SK-MEL-5 (cell line): Measurements from ENCODE around the gene PCNA.

RAMPAGE:
- cytosol, long total RNA, result no peak
- long total RNA, result no peak
- nucleus, long total RNA, result no peak
These were observed 48.7 kb upstream of the SLC23A2 start for GRCh38 chr20:5049981-5050392.

DNA sequence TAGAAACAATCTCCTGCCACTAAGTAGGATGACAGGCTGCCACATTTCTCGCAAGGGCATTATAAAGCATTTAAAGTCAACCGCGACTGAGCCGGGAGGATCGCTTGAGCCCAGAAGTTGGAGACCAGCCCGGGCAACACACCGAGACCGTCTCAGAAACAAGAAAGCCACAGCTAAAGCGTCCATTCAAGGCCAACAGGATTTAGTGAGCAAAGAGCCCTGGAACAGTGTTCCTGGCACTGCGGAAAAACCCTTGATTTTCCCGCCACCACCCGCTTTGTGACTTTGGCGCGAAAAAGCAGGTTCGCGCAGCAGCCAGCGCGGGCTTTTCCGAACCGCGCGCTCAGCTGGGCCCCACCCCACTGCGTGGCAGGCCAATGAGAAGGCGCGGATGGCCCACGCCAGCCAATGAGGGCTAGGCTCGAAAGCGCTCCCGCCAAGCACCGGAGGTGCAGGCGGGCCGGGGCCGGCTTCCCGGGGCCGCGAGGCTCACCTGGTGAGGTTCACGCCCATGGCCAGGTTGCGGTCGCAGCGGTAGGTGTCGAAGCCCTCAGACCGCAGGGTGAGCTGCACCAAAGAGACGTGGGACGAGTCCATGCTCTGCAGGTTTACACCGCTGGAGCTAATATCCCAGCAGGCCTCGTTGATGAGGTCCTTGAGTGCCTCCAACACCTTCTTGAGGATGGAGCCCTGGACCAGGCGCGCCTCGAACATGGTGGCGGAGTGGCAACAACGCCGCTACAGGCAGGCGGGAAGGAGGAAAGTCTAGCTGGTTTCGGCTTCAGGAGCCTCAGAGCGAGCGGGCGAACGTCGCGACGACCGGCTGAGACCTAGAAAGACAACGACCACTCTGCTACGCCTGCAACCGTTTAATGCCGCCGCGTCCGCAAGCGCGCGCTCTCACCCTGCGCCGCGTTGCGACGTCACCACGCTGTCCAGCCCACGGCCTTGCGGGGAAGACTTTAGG lies at the start of gene PCNA:
PCNA (minus strand) TSS at position 874 of the 967 bp plus-strand sequence.
RAMPAGE:
- cytosol, long total RNA, result start-site peak on the minus strand centred at position 877 of the sequence, 92 bp wide, 1,902 and 1,953 reads in 2 replicates
- long total RNA, result start-site peak on the minus strand centred at position 863 of the sequence, 64 bp wide, 381 and 711 reads in 2 replicates
- nucleus, long total RNA, result start-site peak on the minus strand centred at position 878 of the sequence, 79 bp wide, 104 and 105 reads in 2 replicates

DNA sequence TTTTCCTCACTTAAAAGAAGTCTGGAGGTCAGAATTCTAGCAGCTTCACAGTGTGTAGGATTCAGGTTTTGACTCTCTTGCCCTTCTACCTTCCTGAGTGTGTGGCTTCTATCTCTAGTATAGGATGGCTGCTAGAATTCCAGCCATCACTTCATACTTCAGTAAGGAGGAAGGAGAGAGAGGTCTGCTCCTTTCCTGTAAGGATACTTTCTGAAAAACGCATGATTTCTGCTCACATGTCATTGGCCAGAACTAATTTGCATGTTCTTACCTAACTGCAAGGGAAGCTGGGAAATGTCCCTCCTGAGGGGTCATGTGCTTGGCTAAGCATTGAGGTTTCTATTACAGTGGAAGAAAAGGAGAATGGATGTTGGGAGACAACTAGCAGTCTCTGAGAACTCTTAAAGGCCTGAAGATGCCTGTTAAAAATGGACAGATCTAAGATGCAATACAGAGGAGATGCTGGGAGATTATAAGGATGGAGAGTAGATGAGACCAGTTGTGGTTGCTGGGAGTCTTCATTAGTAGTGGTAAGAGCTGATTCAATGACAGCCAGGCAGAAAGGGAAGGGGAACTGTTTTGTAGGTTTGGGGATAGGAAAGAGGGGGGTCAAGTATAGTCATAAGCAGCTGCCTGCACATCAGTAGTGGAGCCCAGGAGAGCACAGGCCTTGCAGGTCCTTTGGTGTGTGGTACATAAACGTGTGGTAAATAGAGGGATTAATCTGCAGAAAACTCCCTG lies 20.2 kb downstream of the CDS2 start:
RAMPAGE:
- cytosol, long total RNA, result no peak
- long total RNA, result no peak
- nucleus, long total RNA, result no peak

RAMPAGE:
- cytosol, long total RNA, result no peak
- long total RNA, result no peak
- nucleus, long total RNA, result no peak
These were observed 23.4 kb downstream of the CDS2 start for GRCh38 chr20:5150140-5150658.

DNA sequence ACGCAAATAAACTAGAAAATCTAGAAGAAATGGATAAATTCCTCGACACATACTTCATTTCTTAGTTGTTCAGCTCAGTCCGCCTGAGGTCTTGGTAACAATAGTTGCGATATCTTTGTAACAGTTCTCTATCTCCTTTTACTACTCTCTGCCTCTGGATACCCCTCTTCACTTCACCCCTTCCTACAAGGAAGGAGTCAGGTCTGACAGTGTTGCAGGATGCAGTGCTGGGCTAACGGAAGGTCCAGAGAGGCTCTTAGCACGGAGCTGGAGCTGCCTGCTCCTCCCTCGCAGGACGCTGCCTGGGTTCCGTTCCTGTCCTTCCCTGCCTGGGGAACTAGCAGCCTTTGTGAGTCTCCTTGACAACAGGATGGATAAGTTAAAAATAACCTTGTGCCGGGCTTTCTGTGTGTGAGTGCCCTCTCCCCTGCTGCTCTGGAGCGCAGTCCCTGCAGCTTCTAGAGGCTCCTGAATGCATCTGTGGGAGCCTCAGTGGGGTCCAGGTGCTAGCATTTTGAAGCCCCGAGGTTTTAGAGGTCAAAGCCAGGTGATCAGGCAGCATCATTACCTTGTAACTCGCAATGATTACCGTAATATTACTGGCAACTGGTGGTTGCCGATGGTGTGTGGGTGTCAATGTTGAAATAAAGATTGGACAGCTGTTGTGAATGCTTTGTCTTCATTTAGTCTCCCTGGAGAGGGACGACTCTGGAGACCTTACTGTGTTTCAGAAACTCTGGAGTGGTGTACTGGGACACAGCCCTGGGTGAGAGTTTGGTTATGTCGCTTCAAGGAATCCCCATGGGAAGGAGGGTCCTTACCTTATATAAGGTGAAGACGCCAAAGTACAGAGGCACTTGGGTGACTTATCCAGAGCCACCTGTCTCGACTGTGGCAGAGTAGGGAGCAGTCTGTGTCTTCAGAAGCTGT lies 44.4 kb downstream of the CDS2 start:
RAMPAGE:
- cytosol, long total RNA, result no peak
- long total RNA, result no peak
- nucleus, long total RNA, result no peak

DNA sequence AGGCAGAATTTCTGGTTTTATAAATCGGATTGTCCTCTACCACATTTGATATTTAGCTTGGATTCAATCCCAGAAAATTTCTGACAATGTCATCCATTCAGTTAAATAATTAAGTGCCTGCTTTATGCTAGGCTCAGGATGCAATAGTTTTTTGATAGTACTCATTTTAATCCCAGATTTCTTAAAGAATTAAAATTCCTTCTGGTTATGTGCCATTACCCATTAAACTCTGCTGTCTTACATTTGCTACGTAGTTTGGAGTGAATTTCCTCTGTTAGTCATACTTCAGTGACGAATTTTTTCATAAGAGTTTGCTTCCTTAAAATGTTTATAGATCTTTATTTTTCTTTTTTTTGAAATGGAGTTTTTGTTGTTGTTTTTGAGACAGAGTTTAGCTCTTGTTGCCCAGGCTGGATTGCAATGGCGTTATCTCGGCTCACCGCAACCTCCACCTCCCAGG lies 2.2 kb upstream of the GPCPD1 start:
RAMPAGE:
- cytosol, long total RNA, result no peak
- long total RNA, result no peak
- nucleus, long total RNA, result no peak

DNA sequence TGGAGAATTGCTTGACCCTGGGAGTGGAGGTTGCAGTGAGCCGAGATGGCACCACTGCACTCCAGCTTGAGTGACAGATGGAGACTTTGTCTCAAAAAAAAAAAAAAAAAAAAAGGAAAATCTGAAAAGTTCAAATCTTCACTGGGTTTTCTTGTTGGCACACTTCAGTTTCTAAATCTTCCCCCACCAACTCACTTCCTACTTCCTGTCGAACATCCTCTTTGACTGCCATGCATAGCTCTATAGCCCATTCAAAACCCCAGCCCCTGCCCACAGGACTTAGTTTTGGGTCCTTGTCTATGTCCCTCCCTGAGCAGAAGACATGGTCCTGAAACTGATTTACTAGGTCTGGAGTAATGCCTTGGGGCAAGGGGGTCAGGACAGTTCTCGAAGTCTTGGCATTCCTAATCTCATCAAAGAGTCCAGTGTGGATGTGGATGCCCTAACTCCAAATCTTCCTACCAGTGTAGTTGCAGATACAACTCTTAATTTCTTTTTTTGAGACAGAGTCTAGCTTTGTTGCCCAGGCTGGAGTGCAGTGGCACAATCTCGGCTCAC lies 42.4 kb upstream of the GPCPD1 start:
RAMPAGE:
- cytosol, long total RNA, result no peak
- long total RNA, result no peak
- nucleus, long total RNA, result no peak

GRCh38 chr20:5737063-5737899 lies 12.9 kb upstream of the SHLD1 start:
RAMPAGE:
- cytosol, long total RNA, result no peak
- long total RNA, result no peak
- nucleus, long total RNA, result no peak

DNA sequence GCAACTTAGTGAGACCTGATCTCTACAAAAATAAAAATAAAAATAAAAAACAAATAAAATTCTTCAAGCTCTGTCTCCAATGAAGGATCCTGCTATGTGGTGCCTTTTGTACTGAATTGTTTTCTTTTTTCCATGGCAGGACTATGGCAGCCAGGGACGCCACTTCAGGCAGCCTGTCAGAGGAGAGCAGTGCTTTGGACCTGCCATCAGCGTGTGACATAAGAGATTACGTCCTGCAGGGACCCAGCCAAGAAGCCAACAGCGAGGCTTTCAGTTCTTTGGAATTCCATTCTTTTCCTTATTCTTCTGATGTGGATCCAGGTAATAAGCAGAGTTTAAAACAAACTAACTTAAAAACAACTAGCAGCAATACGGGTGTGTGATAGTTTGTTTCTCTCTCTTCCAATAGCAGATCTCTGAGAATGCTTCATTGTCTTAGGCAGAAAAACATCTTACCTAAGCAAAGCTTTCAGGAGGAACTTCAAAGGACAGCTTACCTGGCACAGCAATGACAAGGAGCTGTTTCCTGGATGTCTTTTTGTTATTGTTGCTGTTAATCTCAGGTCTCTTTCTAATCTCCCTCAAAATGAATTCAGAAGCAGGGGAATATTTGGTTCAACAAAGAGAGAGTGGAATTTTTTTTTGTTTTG lies 22.6 kb downstream of the SHLD1 start:
RAMPAGE:
- cytosol, long total RNA, result no peak
- long total RNA, result no peak
- nucleus, long total RNA, result no peak

RAMPAGE:
- cytosol, long total RNA, result no peak
- long total RNA, result no peak
- nucleus, long total RNA, result no peak
These were observed 72.9 kb downstream of the SHLD1 start for GRCh38 chr20:5823100-5823572.

DNA sequence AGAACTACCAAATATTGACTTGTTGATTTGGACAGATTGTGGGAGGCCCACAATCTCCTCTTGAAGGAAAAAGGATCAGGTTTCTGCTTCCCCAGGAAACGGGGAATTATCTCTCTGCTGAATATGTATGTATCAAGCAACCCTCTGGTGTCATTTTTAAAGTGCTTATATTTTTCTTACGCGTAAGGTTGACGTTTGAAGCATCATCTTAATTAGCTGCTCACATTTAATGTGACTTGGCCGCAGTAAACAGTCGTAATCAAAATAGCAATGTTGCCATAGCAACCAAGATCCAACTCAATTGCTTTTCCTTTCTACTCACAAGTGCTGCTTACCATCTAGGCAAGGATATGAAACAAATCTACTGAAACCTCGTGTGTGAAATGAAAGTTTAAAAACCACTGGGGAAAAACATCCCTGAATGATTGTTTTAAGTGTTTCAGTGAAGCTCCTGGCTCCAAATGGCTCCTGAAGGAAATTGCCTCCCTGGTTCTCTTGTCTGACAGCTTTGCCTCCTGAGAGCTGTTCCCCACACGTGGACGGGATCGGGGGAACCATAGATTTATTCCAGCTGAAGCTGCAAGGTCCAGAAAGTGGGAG lies 65.0 kb upstream of the CHGB start:
RAMPAGE:
- cytosol, long total RNA, result no peak
- long total RNA, result no peak
- nucleus, long total RNA, result no peak

DNA sequence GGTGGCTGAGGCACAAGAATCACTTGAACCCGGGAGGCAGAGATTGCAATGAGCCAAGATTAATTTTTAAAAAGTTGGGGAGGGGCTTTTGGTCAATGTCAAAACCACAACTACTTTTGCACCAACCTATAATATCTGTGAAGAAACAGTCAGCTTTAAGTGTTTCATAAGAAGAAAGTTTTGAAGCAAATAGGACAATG lies 63.0 kb upstream of the CHGB start:
RAMPAGE:
- cytosol, long total RNA, result no peak
- long total RNA, result no peak
- nucleus, long total RNA, result no peak

RAMPAGE:
- cytosol, long total RNA, result no peak
- long total RNA, result no peak
- nucleus, long total RNA, result no peak
These were observed 48.4 kb upstream of the CHGB start for GRCh38 chr20:5862954-5863255.

RAMPAGE:
- cytosol, long total RNA, result no peak
- long total RNA, result no peak
- nucleus, long total RNA, result no peak
These were observed 23.0 kb downstream of the LRRN4 start for GRCh38 chr20:6030588-6031590.

RAMPAGE:
- cytosol, long total RNA, result no peak
- long total RNA, result no peak
- nucleus, long total RNA, result no peak
These were observed 4.9 kb upstream of the LRRN4 start for GRCh38 chr20:6058401-6059444.

DNA sequence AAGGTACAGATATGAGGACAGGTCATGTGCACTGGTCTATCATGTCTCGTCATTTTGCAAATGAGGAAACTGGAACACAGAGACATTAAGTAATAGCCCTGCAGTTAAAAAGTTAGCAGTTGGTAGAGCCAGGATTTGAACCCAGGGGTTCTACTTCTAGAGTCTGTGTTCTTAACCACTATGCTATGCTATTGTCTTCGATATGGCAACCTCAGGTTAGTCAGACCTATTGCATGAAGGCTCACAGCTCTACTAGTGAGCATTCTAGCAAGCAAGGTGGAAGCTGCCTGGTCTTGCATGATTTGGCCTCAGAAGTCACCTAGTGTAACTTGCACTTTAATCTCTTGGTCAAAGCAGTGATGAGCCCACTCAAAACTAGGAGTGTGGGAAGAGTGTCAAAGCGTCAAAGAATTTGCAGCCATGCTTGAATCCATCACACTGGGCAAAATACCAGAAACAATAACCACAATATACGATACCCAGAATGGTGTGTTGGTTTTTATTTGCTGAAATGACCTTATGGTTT lies 20.5 kb upstream of the BMP2 start:
RAMPAGE:
- cytosol, long total RNA, result no peak
- long total RNA, result no peak
- nucleus, long total RNA, result no peak

DNA sequence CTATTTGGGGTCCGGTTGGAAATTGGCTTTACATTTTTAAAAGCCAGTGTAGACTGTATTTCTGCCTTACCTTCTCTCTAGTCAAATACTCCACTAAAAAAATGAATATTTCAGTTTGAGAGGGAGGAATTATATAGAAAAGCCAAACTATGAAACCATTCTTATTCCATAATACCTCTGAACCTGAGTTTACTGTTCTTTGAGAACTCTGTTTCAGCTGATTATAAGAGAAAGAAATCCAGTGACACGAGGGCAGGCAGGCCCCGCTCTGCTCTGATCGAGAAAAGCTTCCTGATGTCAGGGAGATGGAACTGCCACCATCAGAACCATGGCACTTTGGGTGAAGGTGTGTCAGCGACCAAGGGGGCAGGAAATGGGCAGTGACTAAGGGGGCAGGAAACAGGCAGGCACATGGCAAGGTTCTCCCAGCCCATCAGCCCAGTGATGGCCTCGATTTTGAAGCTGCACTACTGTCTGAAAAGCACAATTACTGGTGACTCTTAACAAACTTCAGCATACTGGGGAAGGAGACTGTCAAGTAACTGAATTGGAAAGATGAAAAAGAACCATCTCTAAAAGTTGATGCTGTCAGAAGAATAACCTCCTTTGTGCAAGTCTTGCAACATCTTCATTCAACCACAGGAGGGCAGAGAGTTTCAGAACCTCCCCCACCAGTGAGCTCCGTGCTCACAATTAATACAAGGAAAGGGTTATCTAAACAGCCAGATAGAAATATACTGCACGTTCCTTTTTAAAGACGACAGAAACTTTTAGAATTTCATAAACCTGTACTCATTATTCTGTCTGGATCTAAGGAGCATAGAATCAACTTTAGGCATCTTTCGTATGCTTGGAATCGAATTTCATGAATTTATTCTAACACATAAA lies 39.2 kb downstream of the TMX4 start:
RAMPAGE:
- cytosol, long total RNA, result no peak
- long total RNA, result no peak
- nucleus, long total RNA, result no peak

RAMPAGE:
- cytosol, long total RNA, result no peak
- long total RNA, result no peak
- nucleus, long total RNA, result no peak
These were observed 19.9 kb downstream of the TMX4 start for GRCh38 chr20:7999497-8000132.

DNA sequence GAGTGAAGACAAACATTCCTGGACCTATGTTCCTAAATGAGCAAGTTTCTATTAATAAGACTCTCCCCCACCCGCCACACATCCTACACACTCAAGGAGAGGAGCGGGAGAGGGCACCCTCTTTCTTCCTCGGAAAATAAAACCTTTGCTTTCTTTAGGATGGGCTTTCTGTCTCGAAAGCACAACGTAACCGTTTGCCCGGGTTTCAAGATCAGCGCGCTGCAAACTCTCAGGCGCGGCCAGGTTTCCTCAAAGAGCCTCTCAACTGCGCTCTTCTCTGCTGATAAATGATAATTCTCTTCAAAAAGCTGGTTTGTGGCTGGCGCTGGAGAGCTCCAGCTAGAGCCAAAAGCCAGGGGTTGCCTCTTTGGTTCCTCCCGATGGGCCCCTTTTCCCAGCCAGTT lies 534 bp upstream of the PLCB1 start:
RAMPAGE:
- cytosol, long total RNA, result no peak
- long total RNA, result no peak
- nucleus, long total RNA, result no peak

RAMPAGE:
- cytosol, long total RNA, result no peak
- long total RNA, result no peak
- nucleus, long total RNA, result no peak
These were observed 738 bp downstream of the PLCB1 start for GRCh38 chr20:8132581-8133427.